Epithelial cell of esophagus (primary cell): ENCODE measurements around a stretch of chr11.

DNA sequence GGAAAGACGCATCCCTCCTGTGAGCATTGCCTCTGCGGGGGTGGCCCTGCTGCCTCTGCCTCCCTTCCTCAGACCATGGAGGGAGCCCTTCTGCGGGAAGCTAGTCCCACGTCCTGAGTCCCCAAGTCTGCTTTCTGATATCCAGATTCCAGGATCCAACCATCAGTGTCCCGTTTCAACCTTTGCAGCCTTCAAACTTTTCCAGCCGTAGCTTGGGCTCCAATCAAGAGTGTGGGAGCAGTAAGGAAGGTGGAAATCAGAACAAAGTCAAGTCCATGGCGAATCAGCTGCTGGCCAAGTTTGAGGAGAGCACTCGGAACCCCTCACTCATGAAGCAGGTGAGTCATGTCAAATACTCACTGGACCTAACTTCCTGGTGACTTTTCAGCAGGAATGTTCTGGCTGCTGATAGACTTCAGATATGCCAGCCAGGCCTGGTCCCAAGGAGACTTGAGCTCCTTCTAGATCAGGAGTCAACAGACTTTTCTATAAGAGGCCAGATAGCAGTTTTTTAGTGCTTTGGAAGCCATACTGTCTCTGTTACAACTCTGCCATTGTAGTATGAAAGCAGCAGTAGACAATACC is 128.9 kb downstream of the MICAL2 start:
- RRBS: no CpG with 5 or more reads among the region's 8 CpGs

DNA sequence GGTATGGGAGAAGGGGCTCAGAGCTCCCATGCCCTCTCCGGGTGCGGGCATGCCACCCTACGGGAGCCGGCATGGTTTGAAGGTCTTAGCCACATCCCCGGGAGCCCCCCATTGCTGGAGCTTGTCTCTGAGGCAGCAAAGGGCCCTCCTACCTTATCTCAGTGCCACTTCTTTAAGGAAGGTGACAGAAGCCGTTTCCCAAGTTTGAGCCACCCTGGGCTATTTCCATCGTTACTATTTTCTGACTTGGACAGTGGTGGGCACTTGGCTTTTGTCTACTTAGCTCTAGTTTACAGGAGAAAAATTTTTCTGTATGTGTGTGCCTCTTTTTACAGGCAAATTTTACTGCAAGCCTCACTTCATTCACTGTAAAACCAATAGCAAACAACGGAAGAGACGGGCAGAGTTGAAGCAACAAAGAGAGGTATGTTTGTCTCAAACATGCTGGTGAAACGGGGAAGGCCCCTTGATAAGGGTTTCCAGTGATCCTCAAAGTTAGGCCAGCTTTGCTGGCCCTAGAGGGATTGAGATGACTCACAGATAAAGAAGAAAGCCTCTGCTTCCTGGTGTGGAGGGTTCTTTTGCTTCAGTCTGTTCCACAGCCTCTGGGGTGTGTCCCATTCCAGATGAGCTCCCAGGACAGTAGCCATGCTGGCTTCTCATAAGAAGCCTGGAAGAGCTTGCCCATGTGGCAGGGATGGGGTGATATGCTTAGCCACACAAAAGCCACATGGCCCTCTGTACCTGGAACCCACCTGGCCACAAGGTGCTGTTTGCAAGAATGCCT is 119.0 kb upstream of the PARVA start:
- RRBS: no CpG with 5 or more reads among the region's 10 CpGs

- RRBS: no CpG with 5 or more reads among the region's 3 CpGs
Observed at GRCh38 chr11:12398191-12398390, 20.7 kb downstream of the PARVA start.

GRCh38 chr11:12409628-12409991 is 32.2 kb downstream of the PARVA start:
- RRBS: no CpG with 5 or more reads among the region's 3 CpGs

- RRBS: no CpG with 5 or more reads among the region's 6 CpGs
Observed at GRCh38 chr11:12416401-12416909, 39.1 kb downstream of the PARVA start.

- RRBS: no CpG with 5 or more reads among the region's 17 CpGs
Observed at GRCh38 chr11:12433195-12434308, 56.2 kb downstream of the PARVA start.

DNA sequence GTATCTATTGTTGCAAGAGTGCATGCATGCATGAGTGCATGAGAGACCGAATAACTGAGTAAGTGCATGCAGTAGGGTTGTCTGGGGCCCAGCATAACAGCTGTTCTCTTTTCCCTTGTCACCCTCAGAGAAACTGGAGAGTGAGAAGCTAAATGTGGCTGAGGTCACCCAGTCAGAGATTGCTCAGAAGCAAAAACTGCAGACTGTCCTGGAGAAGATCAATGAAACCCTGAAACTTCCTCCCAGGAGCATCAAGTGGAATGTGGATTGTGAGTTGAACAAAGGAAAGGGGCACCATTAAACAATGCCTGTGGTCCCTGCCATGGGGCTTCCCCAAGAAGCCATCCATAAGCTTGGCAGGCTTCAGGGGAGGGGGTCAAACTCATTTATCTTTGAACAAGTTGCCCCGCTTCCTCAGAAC is 119.0 kb downstream of the PARVA start:
- RRBS: no CpG with 5 or more reads among the region's 2 CpGs

- RRBS: 39% methylated on average over 2 of the region's 7 CpGs
Observed at GRCh38 chr11:12537711-12538433, 136.3 kb upstream of the TEAD1 start.

DNA sequence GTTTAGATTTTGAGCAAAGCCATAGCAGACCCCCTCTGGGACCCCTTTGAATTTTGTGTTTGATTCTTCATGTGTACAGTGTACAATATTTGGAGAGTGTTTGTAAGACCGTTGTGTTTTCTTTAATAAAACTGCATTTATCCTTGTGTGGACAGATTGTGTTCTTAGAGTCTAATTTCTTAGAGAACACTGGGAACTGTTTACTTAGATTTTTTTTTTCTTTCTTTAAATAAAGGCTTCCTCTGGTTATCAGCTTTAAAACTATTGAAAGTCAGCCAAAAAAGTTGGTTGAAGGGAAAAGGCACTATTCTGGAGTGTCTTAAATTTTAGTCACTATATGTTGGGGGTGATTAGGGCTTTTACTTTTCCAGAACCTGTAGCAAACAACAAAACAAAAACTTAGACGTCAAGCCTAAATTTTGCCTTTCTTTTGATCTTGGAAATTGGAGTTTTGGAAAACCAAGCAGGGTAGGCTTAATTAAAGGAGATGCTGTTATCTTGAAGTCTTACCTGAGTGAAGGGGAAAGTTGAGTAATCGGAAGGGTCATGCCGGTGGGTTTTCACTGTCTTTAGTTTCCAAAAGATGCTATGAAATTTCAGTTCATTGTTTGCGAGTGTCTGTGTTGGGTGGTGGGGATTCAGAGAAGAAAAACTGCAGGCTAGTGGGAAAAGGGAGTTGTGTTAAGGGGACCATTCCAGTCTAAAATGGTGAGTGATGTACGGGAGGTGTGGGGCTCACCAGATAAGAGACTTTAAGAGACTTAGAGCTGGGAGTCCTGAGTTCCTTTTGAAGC is 27.0 kb downstream of the TEAD1 start:
- RRBS: no CpG with 5 or more reads among the region's 6 CpGs

DNA sequence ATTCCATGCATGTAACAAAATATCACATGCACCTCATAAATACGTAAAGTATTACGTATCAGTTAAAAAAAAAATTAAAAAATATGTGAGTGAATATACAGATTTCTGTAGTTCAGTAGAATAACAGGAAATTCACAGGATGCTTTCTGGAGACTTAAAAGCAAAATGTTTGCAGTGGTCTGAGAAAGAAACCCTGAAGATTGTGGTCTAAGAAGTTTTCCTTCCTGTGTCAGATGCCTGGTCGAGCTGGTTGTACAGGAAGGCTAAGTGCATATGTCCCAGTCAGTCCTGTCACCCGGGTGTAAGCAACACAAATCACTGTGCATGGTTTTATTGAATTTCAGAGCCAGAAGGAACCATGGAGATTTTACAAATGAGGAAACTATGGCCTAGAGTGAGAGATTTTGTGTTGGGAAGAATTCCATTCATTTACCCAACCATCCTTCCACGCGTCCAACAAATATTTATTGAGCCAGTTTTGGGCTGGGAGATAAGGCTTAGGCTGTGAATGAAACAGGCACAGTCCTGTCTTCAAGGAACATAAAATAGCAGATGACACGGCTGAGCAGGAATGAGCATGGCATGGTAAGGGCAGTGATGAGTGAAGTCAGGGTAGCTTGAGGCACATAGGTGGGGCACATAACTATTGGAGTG is 51.5 kb downstream of the TEAD1 start:
- RRBS: no CpG with 5 or more reads among the region's 7 CpGs

DNA sequence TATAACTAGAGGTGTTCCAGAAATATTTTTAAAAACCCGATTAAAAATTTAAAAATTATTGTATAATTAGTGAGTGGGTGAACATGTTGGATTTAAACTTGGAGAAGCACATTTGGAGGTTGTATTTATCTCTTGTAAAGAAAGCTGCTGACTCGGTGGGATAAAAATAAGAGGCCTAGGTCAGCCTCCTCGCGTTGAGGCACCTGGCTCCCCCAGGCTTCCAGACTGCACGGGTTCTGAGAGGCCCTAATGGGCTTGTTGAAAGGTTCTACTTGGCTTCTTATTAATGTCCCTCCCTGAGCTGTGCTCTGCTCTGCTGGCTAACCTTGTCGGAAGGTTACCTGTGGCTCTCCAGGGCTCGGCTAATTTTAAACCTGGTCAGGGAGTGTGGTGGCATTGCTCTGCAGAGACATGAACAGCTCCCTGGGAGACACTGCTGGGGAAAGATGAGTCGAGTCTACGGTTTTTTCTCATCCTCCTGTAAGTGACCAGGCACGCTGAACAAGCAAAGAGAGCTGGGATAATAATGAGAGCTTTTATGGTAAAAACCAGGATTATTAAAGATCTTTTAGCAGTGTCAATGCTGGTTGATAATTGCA is 70.5 kb downstream of the TEAD1 start:
- RRBS: no CpG with 5 or more reads among the region's 10 CpGs

GRCh38 chr11:12764111-12765106 is 90.2 kb downstream of the TEAD1 start:
- RRBS: no CpG with 5 or more reads among the region's 8 CpGs

DNA sequence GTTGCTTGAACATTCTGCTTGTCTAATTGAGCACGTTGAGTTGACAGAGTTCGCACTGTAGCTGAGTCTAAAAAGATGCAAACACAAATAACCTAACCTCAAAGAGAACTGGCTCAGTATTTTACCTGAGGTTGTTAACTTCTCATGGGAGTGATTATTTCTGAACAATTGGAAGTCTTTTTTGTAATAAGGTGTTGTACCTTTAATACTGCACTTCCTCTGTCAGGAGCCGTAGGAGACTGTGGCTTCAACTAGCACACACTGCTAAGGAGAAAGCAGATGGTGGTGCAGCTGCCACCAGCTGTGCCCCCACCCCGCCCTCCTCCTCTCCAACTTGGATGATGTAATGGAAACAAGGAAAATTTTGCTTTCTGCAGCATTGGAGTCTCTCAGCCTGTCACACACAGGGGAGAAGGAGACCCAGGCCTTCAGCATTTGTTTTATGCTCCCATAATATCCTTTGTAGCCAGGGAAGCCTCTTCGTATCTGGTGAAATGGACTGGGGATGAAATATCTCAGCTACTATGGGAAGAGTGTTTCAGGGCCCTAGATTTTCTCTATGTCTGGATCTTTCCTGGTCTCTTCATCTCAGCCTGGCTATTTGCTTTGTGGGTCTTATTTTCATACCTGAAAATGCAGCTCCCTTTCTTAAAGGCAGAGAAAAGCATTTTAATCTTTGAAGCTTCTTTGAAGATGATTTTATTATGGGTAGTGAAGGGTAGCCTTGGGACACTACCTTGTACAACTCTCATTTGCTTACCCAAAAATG is 91.3 kb downstream of the TEAD1 start:
- RRBS: no CpG with 5 or more reads among the region's 5 CpGs

DNA sequence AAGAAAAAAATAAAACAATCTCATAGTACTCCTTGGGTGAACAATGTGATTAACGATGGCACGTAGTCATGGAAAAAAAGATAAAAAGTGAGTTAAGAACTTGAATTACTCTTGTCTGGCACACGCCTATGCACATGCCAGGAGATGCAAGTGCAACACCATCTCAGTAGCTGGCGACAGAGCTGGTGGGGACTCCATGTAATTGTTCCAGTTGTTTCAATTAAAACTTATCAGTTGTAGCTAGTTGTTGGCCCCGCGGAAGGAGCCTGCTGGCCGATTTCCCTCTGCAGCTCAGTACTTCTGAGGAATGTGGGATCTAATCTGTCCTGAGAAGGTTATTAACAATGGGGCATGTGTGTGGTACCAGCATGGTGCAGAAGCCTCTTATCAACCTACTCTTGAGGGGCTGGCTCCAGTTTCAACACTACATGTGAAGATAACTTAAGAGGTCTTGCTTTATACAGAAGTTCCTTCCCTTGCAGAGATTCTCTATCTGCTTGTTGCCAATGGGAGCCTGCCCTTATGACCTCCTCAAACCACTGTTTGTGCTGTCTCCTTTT is 3.2 kb downstream of the RASSF10 start:
- RRBS: no CpG with 5 or more reads among the region's 7 CpGs

GRCh38 chr11:13033784-13034102 is 24.6 kb downstream of the RASSF10 start:
- RRBS: no CpG with 5 or more reads among the region's 3 CpGs

GRCh38 chr11:13118539-13118995 is 109.5 kb downstream of the RASSF10 start:
- RRBS: no CpG with 5 or more reads among the region's 3 CpGs

DNA sequence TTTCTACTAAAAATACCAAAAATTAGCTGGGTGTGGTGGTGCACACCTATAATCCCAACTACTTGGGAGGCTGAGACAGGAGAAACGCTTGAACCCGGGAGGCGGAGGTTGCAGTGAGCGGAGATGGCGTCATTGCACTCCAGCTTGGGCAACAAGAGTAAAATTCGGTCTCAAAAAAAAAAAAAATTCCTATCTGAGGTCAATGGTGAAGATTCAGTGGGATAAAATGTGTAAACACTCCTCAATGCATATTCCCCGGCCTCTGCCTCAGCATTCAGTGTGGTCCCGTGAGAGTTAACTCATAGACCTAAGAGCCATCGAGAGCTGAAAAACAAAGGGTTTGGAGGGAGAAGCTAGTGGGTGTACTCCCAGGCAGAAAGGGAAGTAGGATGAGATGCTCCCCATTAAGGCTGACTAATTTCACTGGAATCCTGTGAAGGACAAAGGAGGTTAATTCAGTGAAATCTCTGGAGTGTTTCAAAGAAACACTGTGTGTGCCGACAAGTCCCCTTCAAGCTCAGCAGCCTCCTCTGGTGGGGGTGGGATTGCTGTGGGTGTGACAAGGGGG is 61.7 kb upstream of the BMAL1 start:
- RRBS: no CpG with 5 or more reads among the region's 10 CpGs

DNA sequence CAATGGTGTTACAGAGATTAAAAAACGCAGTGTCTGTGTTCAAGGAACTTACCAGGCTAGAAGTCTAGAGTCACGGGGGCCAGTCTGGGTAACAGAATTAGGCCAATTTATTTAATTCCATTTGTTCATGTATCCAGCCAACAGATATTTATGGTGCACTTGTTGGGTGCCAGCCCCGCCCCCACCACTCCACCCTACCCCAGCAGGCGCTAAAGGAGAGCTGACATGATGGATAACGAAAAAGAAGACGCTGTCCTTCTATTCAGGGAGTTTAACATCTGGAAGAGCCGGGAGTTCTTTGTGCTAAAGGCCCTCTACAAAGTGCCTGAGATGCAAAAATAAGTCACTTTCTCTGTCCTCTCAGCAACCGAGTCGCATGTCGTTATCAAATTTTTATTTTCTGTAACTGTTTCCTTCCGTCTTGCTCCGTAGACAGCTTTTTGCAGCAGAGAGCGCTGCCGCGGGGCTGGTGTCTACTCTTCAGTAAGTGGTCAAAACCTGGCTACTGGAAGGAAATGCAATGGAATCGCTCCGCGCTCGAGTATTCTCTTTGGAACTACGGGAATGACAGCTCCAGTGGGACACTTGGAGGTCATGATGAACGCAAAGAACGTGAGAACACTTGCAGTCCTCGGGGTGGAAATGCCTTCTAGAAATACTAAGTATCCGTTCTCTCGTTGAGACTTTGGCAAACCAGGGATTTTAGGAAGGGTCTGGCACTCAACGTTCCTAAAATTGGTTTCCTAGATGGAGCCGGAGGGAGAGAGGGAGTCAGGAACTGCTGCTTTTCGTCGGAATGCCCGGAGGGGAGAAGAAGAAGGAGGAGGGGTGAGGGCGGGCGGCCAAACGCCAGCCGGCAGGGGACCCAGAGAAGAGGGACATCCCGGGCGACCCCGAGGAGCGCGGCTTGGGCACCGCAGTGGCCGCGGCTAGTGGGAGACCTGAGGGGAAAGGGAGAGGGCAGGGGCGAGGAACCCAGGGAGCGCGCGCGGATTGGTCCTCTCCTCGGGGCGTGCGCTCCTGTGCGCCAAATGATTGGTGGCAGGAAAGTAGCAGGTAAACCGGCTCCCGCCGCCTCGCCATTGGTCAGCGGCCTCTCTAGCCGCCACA is 774 bp upstream of the BMAL1 start:
- RRBS: 4% methylated on average over 5 of the region's 57 CpGs

DNA sequence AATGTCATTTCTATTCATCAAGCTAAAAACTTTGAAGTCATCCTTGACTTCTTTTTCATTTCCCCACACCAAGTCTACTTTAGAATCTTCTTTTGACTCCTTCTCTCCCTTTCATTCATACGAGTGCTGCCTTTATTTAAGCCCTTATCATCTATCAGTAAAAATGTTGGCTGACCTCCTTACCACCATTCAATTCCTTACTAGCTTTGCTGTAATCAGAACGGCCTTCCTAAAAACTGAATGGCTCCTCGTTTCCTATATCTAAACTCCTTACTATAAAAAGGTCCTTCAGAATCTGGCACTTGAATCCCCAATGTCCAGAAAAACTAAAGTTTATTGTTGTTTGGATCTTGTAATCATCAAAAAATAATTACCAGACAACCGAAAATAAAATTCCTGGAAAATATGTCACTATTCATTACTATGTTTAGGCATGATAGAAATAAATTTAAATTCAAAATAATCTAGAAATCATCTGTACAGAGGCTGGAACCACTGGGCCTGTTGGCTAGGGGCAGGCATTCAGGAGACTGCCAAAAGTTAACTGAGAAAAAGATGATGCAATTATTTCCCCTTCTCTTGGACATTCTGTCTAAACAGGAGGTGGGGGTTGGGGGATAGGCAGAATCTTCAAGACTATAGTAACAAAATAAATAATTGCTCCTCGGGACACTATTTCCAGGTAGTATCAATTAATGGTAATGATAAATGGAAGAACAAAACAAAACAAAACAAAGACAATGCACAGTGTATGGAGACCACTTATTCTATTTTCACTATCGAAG is 14.3 kb downstream of the BTBD10 start:
- RRBS: no CpG with 5 or more reads among the region's 6 CpGs

- RRBS: no CpG with 5 or more reads among the region's 21 CpGs
Observed at GRCh38 chr11:13463610-13464089, 628 bp upstream of the BTBD10 start.